Measurements from ENCODE around the gene PRR15L.

DNA sequence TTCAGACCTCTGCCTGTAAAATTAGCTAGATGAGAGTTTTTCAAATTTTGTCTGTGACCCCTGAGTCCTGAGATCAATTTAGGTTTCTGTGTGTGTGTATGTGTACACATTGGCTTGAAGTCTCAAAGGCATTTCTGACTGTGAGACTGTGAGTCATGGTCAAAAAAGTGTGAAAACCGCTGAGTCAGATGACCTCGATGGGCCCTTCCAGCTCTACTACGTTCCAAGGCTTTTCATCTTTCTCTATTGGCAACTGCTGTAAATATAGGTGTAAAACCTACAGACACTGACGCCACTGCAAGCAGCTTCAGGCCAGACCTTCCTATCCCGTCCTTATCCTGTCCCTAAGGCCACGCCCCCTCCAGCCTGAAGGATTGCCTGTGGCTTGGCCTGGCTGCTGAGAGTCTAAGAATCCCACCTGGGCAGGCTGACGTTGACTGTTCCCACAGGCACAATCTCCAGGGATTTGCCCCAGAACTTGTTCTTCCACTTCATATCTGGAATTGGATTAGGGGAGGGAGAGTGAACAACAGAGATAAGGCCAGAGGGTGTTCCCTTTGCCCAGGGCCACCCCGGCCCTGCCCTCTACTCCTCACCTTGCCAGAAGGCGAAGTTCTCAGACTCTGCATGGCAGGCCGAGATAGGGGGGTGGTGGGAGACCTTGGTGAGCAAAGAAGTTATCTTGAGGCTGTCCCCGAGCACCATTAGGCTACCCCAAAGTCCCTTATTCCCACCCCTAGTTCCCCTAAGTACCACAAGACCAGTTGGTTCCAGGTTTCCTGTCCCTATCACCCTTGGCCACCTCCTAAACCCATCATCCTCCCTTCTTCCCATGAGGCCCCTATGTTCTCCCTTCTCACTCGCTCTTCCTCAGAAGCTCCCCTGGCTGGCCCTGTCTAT lies 11.2 kb downstream of the OSBPL7 start:
- PRO-cap, 2 experiments, result no peak in any of the 2 experiments

- PRO-cap, 2 experiments, result no peak in any of the 2 experiments
Measured at GRCh38 chr17:47829804-47830018, 1.6 kb downstream of the MRPL10 start.

GRCh38 chr17:47941882-47942316 lies 528 bp downstream of the PNPO start:
- PRO-cap, 2 experiments, result no peak in any of the 2 experiments

- PRO-cap, 2 experiments, result no peak in any of the 2 experiments
Measured at GRCh38 chr17:47957548-47958429, at the start of gene PRR15L. TSS of gene PRR15L (minus strand) at chr17:47957883.

DNA sequence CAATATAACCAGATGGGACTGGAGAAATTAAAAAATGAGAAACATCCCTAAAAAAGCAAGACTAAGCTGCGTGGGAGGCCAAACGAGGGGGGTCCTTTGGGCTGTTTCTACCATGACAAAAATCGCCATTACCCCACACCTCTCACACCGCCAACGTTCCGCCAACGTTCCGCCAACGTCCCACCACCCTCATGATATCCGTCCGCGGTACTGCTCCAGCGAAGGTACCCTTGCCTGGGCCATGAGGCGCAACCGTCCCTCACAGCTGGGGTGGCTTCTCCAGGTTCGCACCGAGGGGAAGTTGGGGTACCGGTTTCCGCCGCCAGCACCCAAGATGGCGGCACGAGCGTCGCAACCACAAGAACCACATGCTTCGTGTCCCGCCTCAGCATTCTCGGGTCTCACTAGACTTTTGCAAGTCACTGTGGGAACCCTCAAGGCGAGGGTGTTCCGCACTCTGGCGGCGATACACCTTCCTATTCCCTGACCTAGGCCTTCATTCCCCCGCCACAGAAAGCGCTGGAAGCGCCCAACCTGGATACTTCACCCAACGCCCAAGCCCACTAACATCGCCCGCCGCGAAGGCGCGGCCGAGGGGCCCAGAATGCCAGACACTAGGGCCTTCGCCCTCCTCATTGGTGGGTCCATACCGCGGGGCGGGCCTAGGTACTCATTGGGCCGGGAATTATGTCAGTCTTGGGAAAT lies 521 bp upstream of the NFE2L1 start:
- PRO-cap, 2 experiments, result peak in 2 of 2 experiments; most common plus-strand start position 417 of the sequence (in 1); most common minus-strand start position 565 of the sequence (in 2)

DNA sequence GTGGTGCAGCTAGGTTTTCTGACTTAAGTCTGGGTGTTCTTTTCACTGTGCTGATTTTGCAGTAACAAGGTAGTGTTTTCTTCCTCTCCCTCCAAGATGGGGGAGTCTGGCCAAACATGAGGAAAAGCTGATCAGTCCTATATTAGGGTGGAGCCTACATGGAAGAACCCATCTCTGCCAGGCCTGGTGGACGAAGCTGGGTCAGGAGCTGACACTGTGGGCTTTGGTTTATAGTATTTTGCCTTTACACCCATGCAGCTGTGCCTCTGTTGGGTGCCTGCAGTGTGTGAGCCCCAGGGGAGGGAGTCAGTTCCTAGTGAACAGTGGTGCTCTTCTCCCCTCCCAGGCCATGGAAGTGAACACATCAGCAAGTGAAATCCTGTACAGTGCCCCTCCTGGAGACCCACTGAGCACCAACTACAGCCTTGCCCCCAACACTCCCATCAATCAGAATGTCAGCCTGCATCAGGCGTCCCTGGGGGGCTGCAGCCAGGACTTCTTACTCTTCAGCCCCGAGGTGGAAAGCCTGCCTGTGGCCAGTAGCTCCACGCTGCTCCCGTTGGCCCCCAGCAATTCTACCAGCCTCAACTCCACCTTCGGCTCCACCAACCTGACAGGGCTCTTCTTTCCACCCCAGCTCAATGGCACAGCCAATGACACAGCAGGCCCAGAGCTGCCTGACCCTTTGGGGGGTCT lies 9.9 kb downstream of the NFE2L1 start:
- PRO-cap, 2 experiments, result no peak in any of the 2 experiments

DNA sequence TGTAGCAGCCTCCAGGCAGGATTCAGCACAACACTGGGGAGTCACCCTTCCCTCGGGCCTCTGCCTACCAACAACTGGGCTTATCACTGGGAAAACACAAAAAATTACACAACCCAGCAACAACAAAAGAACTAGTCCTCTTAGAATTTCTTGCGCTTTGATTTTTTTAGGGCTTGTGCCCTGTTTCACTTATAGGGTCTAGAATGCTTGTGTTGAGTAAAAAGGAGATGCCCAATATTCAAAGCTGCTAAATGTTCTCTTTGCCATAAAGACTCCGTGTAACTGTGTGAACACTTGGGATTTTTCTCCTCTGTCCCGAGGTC lies 12.5 kb downstream of the NFE2L1 start:
- PRO-cap, 2 experiments, result no peak in any of the 2 experiments

- PRO-cap, 2 experiments, result no peak in any of the 2 experiments
Measured at GRCh38 chr17:48121840-48122844, 14.6 kb downstream of the SNX11 start.

DNA sequence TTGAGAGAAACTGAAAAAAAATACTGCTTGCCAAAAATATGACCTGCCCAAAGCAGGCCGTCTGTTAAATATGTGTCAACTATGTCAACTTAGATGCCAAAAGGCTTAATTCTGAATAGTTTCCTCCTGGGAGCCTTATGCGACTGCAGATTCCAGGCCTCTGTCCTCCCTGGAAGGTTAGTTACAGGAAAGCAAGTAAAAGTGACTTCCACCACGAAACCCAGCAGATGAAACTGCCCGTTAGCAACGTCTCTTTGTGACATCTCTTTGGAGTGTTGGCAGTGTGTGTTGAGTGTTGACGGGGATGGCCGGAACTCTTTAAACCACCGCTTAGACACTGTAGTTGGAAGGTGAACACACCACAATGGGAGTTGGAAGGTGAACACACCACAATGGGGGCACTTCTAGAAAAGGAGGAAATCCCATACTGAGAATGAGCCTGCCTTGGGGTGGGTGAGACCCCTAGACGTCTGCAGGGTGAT lies 908 bp downstream of the SKAP1 start:
- PRO-cap, 2 experiments, result no peak in any of the 2 experiments

DNA sequence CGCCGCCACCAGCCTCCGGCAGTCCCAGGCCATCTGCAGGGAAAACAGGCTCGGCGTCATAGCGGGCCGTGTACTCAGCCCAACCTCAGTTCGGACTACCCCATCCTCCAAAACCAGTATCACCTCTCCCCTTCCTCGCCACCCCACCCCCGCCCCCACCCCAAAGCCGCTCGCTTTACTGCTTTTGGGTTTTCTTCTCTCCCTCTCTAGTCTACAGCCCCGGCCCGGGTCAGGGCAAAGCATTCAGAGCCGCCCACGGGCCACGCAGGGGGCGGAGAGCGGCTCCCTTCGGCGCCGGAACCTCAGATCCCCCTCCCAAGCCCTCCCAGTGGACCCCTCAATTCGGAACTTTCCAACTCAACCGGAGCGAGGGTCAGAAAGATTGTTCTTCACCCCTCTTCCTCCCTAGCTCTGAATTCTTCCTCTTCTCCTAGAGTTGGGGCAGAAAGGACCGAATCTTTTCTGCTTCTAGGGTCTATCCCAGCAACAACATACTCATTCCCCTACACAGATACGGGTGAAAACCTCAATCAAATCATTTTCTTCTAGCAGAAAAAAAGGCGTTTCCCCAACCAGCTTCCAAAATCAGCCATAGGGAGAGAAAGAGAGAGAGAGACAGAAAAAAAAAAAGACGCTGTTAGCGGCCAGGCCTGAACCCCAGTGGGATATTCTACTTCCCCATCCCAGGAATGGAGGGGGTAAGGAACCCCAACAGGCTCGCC lies 1.0 kb downstream of the HOXB2 start:
- PRO-cap, 2 experiments, result peak in 1 of 2 experiments; most common minus-strand start position 662 of the sequence (in 1)

DNA sequence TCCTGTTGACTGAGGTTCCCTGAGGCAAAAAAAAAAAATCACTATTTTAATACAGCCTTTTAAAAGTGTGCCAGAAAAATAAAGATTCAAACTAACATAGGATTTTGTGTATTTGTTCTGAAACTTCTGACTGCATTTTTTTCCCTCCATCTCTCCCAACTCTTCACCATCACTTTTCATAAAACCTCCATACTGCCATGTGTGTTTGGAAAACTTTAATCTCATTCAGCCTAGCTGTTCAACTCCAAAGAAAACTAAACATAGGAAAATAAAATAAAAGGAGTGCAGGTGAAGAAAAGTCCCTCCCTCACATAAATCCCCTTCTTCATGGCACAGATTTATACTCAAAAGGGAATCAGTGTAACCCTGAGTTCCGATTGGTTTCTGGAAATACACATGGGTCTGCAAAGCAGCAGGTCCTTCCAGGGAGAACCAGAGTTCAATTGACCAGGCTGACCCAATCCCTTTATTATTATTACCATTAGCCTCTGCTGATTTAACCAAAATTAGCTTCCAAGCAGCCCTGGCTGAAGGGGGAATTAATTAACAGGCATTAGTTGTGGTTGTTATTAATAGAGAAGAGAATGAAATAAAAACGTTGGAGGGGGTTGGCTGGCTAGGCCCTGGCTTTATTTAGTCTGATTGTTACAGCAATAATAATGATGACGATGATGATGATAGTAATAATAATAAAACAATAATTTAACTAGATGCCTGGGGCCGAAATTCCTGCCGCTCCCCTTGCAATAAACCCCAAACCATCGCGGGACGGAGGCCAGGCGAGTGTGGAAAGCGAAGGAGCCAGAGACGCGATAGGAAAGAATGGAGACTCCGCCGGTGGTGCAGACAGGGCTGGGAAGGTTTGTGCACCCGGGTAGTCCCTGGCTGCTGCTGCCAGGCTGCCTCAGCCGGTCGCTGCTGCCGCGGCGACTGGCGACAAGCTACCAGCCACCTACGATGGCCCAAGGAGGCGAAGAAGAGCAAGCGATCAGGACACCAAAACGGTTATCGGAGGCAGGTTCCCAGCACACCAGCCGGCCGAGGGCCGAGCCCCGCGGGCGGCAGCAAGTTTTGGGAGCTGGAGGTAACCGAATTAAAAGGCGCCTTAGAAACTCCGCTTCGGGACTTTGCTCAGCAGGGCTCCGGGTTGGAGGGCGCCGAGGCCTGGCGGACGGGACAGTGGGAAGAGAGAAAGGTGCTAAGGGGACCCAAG lies 9.2 kb upstream of the HOXB2 start:
- PRO-cap, 2 experiments, result no peak in any of the 2 experiments

DNA sequence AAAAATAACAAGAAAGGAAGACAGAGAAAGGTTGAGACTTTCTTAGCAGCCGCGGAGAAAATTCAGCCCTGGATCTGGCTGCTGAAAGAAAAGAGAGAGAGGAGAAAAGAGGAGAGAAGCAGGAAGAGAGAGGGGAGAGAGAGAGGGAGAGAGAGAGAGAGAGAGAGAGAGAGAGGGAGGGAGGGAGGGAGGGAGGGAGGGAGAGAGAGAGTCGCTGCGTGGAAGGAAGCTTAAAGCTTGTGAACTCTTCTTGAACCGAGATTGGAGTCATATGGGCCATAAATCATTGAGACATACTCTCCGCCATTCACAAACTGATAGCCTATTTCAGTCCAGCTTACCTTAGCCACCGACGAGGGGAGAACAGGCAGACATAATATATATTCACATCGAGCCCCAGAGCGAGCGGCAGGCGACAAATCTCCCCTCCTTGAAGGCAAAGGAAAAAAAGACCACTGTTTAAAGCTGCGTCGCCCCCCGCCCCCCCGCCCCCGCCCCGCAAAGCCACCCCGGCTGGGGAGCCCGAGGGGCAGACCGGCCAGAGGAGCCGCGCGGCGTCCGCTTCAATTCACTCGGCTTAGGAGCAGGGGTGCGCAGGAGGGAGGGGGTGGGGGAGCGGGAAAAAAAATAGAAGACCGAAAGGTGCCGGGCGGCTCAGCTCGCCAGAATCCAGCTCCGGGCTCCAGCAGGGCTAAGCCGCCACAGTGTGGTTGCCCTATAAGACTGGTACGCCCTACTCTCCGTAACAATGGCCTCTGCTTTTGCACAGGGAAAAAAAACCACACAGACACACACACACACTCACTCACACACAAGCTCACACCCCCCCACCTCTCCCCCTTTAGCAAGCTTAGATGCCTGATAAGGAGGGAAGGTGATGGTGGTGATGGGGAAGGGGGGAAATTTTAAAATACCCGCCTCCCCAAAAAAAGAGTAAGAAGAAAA lies 10.6 kb upstream of the HOXB2 start:
- PRO-cap, 2 experiments, result no peak in any of the 2 experiments

DNA sequence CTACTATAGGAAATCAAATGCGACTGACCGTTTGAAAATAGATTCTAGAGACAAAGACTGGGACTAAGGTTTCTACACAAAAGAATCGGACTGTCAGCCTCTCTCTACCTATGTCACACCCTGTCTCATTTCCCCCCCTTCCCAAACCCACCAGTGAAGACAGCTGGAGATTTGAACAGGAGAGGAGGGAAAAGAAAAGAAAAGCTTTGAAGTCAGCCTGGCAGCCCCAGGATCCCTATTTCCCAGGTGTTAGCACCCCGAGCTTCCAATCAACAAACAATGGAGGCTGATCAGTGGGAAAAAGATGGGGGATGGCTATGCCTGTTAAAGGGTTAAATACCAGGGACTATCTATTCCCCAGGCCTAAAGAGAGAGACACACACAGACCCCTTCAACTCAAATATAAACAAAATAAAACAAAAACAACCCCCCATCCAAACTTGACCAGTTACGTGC lies 8.2 kb downstream of the HOXB4 start:
- PRO-cap, 2 experiments, result no peak in any of the 2 experiments

DNA sequence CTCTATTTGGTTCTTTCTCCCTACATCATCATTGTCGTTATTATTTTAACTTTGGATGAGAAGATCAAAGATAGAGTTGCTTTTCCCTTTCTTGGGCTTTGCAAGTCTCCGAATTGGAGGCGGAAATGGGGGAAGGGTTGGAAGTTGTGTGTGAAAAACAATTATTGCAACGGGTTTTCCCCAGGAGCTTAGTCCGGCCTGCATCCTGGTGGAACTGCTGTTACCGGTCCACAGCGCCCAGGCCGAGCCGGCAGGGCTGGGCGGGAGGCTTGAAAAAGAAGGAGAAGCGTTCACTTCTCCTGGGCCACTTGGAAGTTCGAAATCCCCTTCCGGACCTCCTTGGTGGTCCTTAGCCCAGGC lies 639 bp upstream of the HOXB5 start:
- PRO-cap, 2 experiments, result no peak in any of the 2 experiments

GRCh38 chr17:48605533-48605942 lies 752 bp upstream of the HOXB6 start:
- PRO-cap, 2 experiments, result no peak in any of the 2 experiments

DNA sequence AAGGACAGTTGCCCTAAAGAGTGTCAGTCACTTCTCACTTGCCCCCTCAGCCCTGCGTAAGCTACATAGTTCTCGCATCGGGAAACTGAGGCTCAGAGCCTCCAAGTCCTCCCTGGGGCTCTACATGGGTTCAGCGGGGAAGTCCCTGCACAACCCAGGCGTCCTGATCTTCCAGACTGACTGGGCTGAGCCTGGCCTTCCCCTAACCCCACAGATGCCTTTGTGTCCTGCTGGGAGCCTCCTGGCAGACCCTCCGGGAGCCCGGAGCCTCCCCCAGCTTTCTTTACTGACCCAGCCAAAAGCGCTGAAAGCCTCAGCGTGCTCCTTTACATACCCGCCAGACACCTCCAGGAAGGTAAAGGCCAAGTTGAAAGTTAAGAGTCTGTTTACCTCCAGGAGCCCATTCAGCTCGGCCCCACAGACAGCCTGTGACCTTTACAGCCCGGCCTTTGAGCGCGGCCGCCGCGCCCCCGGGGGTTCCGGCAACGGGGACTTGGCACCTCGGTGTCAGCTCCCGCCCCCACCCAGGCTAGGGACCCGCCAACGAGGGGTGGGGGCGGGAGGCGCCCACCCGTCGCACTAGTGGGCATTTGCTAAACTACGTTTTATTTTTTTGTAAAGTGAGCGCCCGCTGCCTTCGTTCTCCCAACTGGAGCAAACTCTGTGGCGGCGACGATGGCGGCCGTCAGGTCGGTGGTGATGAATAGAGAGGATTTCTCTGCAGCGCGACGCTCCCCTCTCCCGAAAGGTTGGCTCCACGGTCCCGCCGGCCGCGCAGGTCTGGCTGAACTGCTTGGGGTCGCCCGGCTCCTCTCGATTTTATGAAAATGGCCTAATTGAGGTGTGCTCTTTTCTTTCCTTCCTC lies 4.5 kb upstream of the HOXB13 start:
- PRO-cap, 2 experiments, result no peak in any of the 2 experiments

DNA sequence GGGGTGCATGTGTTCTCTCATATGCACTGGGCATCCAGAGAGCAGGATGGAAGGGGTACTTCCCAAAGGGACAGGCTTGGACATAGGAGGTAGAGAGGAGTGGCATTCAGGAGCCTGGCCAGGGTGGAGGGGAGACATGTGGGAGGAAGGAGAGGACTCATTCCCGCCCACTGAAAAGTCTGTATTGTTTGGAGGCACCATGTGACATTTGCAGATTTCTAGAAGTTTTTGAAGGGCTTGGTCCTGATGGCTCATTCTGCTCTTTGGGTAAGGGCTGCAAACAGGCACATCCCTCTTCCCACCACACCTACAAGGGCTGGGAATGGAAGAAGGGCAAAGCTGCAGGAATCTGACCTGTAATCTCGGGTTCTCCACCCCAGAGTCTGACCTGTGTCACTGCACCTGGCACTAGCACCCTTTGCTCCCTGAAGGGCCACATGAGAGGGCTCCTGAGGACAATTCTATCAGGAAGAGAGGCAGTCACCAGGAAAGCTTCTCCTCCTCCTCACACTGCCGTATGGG lies 26.6 kb downstream of the TTLL6 start:
- PRO-cap, 2 experiments, result no peak in any of the 2 experiments

DNA sequence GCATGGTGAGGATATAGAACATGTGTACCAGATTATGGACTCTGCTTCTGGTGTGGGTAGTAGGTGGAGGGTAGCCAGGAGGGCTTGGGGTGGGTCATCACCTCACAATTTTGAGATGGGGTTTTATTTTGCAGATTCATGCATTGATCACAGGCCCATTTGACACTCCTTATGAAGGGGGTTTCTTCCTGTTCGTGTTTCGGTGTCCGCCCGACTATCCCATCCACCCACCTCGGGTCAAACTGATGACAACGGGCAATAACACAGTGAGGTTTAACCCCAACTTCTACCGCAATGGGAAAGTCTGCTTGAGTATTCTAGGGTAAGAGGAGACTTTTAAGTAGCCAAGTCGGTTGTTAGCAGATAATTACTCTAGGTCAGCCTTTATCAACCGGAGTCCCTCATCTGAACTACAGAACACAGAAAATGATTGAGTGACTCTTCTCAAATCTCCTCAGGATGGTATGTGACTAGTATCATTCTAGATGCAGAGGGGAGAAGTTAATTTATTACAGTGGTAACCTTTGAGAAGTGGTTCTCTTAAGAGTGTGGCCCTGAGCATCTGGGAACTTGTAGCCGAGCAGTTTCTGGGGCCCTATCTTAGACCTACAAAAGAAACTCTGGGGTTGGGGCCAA lies 4.6 kb downstream of the UBE2Z start:
- PRO-cap, 2 experiments, result no peak in any of the 2 experiments

DNA sequence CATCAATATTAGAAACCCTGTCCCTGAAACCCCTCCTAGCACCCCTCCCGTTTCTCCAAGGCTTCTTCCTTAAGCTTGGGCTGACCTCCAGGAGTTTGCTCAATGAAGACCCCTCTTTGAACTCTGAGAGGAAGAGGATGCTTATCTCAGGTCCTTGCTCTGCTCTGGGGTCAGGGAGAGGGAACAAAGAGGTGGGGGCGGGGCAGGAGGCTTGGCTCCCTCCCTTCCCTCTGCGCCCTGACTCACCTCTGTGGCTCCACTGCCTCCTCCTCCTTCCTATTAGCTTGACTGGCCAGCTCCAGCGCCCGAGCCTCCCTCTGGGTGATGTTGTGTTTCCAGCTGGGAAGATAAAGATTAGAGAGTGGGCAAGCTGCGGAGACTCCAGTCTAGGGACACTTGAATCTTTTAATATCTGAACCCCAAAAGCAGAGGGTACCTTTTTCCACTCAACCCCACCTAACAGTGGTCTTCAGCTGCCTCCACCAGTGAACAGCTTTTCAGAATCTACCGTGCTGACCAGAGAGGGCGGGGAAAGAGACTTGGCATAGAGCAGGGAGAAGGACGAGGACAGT lies 6.8 kb downstream of the GIP start:
- PRO-cap, 2 experiments, result no peak in any of the 2 experiments

DNA sequence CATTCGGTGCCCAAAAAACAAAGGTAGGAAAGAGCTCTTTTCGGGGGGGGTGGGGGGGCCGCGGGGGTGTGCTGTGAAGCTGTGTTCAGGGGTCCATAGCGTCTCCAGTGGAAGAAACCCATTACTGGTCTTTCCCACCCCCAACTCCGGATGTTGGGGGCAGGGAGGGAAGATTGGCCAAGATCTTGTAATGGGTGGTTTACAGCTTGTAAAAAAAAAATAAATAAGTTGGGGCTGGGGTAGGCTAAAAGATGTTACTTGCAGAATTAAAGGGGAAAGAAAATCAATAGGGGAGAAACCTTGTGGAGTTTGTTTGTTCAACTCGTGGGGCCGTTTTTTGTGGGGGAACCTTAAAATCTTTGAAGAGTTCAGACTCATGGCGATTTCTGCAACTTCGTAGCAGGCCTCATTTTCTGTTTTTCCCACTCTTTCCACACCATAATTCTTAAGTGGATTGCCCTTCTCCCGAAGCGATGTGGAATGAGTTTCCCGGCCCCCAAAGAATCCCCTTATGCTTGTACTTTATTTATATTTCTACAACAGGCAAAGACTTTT lies 2.0 kb downstream of the IGF2BP1 start:
- PRO-cap, 2 experiments, result no peak in any of the 2 experiments

Measured in monocyte (primary cell).